ENCODE measurements around the gene RBM20.

DNA sequence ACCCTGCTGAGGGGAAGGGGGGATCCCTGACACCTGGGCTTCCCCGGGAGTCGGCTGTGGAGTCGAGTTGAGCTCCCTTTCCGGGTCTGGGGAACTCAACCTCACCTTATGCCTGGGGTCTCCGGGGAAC, 93 bp downstream of the SFR1 start:
- RRBS, result 0% methylated on average over 1 of the region's 5 CpGs
CAGE:
- cytosol, long polyA plus RNA, result no peak
- long polyA plus RNA, result no peak
- nucleus, long polyA plus RNA, result no peak

DNA sequence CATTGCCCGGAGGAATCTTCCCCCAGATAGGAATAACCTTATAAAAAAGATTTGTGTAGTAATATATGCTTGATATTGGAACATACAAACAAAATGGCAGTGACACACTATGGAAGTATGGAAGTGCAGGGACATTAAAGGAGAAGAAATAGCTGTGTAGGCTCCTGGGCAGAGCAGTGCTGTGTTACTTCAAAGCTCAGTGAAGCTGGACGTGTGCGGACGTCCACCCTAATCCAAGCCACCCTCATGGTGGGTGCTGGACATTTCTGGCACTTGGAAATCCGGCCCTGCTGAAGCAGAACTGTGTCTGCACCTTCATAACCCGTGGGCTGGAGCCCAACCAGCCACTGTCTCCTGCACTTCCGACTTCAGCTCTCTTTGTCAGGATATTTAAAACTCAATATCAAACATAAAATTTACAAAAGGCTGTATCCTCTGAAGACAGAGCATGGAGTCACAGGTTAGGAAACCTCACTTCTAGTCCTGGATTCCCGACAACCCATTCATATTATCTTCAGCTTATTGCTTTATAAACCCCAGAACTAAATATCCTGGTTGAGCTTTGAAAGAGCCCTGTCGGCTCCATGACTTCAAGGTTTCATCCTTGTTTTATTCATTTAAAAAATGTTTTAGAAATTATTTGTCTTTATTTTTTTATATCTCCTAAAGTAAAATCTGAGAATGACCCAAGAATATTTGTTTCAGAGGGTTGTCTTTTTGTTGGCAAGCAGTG, 29.2 kb downstream of the GSTO2 start:
- RRBS, result 63% methylated on average over 1 of the region's 9 CpGs
CAGE:
- cytosol, long polyA plus RNA, result no peak
- long polyA plus RNA, result no peak
- nucleus, long polyA plus RNA, result no peak

- RRBS, result no CpG with 5 or more reads among the region's 3 CpGs
CAGE:
- cytosol, long polyA plus RNA, result no peak
- long polyA plus RNA, result no peak
- nucleus, long polyA plus RNA, result no peak
Observed at GRCh38 chr10:104336013-104336476, 2.2 kb downstream of the ITPRIP start.

DNA sequence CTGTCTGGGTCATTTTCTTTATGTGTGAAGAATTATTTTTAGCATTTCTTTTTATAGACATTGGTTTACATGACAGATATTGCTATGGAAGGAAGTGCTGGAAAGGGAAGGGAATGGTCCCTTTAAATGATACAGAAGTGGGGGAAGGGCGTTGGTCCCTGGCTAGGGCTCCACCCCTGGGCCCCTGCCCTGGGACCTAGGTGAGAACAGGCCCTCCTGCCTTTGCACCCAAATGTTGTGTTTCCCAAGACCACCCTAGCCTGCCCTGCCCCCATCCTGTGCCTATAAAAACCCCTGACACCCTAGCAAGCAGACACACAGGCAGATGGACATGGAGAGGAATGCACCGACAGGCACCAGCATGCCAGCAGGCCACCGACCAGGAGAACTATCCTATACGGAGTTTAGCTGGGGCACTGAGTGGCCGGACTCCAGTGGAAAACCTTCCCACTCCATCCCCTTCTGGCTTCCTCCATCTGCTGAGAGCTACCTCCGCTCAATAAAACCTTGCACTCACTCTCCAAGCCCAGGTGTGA, 515.9 kb downstream of the SORCS1 start:
- RRBS, result no CpG with 5 or more reads among the region's 6 CpGs
CAGE:
- cytosol, long polyA plus RNA, result no peak
- long polyA plus RNA, result no peak
- nucleus, long polyA plus RNA, result no peak

GRCh38 chr10:107162922-107163515, 1.5 kb downstream of the SORCS1 start:
- RRBS, result no CpG with 5 or more reads among the region's 5 CpGs
CAGE:
- cytosol, long polyA plus RNA, result no peak
- long polyA plus RNA, result no peak
- nucleus, long polyA plus RNA, result no peak

GRCh38 chr10:107553400-107553965, 389.0 kb upstream of the SORCS1 start:
- RRBS, result no CpG with 5 or more reads among the region's 2 CpGs
CAGE:
- cytosol, long polyA plus RNA, result no peak
- long polyA plus RNA, result no peak
- nucleus, long polyA plus RNA, result no peak

DNA sequence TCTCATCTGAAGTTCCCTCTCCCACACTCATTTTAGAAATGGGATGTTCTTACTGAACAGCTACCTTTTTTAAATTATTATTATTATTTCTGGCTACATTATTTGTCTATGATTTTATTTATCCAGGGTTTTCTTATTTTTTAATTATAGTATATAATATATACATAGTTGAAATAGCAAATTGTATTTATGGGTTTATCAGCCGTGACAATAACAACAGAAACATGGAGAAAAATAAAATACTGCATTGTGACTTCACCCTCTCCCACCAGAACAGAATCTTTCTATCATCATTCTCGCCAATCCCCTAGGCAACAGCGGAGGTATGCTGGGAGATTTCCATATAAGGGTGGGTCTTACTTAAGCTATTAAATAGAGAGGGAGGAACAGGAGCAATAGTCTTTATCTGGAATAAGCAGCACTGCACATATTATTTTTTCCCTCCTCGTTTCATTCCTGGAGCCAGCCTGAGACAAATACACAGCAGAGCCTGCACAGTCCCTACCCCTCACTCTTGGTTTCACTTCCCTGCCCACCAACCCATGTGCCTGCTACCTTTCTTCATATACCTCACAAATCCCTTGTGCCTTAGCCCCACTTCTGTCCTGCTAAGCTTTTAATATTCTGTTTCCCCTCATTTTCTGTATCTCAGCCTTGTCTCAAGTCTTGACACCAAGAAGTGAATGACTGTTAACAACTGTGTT, 1214.9 kb downstream of the XPNPEP1 start:
- RRBS, result no CpG with 5 or more reads among the region's 4 CpGs
CAGE:
- cytosol, long polyA plus RNA, result no peak
- long polyA plus RNA, result no peak
- nucleus, long polyA plus RNA, result no peak

- RRBS, result no CpG with 5 or more reads among the region's 4 CpGs
CAGE:
- cytosol, long polyA plus RNA, result no peak
- long polyA plus RNA, result no peak
- nucleus, long polyA plus RNA, result no peak
Observed at GRCh38 chr10:109429997-109430532, 493.2 kb downstream of the XPNPEP1 start.

DNA sequence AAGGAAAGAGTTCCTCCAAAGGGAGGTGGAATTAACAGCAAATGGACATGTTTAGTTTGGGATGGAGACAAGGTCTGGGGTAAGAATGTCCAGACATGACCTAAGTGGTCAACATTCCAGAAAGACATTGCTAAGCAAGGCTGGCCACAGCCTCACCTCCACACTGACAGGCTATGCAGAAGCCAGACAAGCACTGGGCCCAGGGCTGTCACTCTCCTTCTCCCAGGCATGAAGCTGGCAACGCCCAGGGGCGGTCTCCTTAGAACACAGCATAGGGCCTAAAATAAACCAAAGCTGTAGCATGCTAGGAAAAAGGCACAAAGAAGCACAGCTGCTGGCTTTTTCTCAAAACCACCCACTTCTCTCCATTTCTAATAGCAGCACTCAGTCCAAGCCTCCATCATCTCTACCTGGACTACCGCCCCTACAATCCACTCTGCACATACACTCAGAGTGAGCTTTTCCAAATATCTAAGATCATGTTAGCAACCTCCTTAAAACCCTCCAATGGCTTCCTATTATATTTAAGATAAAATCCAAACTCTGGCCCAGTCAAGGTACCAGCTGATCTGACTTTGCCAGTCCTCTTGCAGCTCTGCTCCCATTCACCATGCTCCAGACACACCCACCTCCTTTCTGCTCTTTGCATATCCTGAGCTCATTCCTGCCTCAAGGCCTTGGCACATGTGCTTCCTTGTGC, 27.8 kb downstream of the XPNPEP1 start:
- RRBS, result no CpG with 5 or more reads among the region's 3 CpGs
CAGE:
- cytosol, long polyA plus RNA, result no peak
- long polyA plus RNA, result no peak
- nucleus, long polyA plus RNA, result no peak

GRCh38 chr10:109969053-109969751, 38.6 kb upstream of the ADD3 start:
- RRBS, result no CpG with 5 or more reads among the region's 12 CpGs
CAGE:
- cytosol, long polyA plus RNA, result no peak
- long polyA plus RNA, result no peak
- nucleus, long polyA plus RNA, result no peak

- RRBS, result 77% methylated on average over 6 of the region's 40 CpGs
CAGE:
- cytosol, long polyA plus RNA, result no peak
- long polyA plus RNA, result no peak
- nucleus, long polyA plus RNA, result no peak
Observed at GRCh38 chr10:110006628-110007534, 903 bp upstream of the ADD3 start.

GRCh38 chr10:110226785-110226919, 19.2 kb downstream of the MXI1 start:
- RRBS, result no CpG with 5 or more reads among the region's 11 CpGs
CAGE:
- cytosol, long polyA plus RNA, result no peak
- long polyA plus RNA, result no peak
- nucleus, long polyA plus RNA, result no peak

DNA sequence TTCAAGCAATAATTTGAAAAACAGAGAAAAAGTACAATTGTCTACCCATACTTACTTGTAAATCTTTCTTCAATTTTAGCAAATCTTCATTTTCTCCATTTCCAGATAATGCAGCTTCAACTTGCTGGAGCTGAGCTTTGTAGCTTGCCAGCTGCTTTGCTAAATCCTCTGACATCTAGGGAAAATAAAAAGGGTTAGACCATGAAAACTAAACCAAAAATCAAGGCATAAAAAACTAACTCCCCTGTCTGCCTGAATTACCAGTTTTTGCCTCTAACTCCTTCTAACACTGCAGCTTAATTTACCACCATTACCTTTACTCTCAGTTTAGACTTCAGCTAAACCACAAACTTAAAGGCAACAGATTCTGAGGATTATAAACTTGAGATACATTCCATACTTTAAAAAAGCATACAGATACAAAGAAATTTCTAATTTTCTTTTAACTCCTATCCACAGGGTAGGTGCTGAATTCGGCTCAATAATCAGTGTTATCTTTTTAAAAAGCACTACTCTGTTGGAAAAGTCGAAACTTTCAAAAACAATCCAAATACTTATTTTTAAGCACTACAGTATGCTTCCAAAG, 1.2 kb downstream of the SMNDC1 start:
- RRBS, result no CpG with 5 or more reads among the region's 2 CpGs
CAGE:
- cytosol, long polyA plus RNA, result no peak
- long polyA plus RNA, result no peak
- nucleus, long polyA plus RNA, result no peak

- RRBS, result no CpG with 5 or more reads among the region's 14 CpGs
CAGE:
- cytosol, long polyA plus RNA, result no peak
- long polyA plus RNA, result no peak
- nucleus, long polyA plus RNA, result no peak
Observed at GRCh38 chr10:110433641-110434361, 63.9 kb upstream of the DUSP5 start.

DNA sequence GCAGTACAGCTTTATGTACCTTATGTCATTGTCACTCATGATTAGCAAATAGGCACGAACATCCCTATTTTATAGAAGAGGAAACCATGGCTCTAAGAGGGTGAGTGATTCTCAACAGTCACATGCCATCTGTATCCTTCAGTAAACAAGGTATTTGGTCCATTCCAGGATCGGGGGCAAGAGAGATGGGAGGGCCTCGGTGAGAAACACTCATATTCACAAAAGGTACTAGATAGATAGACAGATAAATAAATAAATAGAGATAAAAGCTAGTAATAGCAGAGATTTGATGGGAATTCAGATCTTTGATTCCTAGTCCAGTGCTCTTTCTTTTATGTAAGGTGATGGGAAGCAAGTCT, 5.1 kb upstream of the DUSP5 start:
- RRBS, result no CpG with 5 or more reads among the region's 3 CpGs
CAGE:
- cytosol, long polyA plus RNA, result no peak
- long polyA plus RNA, result no peak
- nucleus, long polyA plus RNA, result no peak

DNA sequence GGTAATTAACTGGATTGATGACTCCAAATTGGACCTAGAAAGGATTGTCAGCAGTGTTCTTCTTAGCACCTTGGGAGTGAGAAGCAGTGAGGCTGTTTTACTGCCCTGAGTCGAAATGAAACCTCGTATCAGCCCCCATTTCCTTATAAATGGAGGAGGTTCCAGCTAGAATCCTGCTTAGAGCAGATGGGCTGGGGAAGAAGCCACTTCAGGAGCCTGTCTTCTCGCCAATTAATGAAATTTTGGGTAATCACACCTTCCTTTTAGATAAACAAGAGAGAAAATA, 4.3 kb downstream of the DUSP5 start:
- RRBS, result no CpG with 5 or more reads among the region's 3 CpGs
CAGE:
- cytosol, long polyA plus RNA, result no peak
- long polyA plus RNA, result no peak
- nucleus, long polyA plus RNA, result no peak

DNA sequence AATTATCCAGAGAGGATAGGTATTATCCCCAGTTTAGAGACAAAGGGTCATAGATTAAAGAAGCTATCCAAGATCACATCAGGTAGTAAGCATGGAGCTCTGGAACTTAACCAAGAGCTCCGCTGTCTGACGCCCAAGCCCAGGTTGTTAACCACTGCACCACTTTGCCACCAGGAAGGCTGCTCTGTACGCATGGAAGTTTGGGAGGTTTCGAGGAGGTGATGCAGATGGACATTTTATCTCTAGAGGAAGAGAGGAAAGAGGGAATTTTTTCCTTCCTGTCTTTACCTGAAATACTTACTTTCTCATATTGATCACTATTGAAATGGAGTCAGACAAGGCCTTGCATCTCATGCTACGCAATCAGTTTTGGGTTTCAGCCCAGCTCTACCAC, 7.1 kb downstream of the DUSP5 start:
- RRBS, result no CpG with 5 or more reads among the region's 5 CpGs
CAGE:
- cytosol, long polyA plus RNA, result no peak
- long polyA plus RNA, result no peak
- nucleus, long polyA plus RNA, result no peak

DNA sequence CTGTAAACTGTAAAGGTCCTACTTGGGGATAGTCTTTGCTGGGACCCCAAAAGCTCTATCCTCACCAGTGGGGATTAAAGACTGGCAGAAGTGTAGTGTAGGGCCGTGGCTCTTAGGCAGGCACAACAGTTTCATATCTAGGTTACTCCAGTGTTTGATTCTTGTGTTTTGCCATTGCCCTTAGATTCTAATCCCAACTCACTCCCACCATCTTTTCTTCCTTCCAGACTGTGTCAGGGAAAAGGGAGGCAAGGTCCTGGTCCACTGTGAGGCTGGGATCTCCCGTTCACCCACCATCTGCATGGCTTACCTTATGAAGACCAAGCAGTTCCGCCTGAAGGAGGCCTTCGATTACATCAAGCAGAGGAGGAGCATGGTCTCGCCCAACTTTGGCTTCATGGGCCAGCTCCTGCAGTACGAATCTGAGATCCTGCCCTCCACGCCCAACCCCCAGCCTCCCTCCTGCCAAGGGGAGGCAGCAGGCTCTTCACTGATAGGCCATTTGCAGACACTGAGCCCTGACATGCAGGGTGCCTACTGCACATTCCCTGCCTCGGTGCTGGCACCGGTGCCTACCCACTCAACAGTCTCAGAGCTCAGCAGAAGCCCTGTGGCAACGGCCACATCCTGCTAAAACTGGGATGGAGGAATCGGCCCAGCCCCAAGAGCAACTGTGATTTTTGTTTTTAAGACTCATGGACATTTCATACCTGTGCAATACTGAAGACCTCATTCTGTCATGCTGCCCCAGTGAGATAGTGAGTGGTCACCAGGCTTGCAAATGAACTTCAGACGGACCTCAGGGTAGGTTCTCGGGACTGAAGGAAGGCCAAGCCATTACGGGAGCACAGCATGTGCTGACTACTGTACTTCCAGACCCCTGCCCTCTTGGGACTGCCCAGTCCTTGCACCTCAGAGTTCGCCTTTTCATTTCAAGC, 12.4 kb downstream of the DUSP5 start:
- RRBS, result no CpG with 5 or more reads among the region's 15 CpGs
CAGE:
- cytosol, long polyA plus RNA, result no peak
- long polyA plus RNA, result no peak
- nucleus, long polyA plus RNA, result no peak

DNA sequence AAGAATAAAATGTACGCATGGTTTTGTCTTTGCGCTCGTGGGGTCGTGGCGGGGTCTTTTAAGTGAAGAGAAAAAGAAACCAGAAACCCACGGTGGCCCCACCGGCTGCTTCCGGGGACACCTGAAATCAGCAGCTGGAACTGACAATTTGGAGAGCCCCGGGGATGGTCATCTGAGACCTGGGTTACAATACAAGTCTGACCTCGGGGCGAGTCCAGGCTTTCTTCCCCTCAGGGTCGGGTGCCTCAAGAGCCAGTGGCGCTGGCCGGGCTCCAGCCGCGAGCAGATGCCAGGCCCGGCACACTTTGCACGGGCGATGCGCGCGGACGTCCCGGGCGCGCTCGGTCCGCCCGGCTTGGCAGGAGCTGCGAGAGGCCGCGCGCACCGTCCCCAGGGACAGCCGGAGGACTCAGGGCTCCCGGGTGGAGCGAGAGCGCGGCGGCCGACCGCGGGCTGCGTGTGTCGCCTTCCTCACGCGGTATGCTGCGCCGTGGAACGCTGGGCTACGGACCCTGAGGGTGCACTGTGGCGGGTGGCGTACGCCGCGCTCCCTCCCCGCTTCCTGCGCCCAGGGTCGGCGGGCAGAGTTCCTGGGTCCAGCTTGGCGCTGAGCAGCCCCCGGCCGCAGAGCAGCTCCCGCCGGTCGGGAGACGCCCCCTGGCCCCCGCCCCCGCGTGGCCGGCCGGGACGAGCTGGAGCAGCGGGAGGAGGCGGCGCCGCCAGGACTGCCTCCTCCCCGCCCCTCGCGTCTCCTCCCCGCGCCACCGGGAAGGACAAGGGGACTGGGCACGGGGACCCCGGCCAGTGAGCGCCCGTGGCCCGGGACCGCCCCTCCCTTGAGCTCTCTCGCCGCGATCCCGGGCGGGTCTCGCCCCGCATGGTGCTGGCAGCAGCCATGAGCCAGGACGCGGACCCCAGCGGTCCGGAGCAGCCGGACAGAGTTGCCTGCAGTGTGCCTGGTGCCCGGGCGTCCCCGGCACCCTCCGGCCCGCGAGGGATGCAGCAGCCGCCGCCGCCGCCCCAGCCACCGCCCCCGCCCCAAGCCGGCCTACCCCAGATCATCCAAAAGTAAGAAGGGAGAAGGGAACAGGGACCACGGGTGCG, at the start of gene RBM20:
Gene RBM20, plus strand, starts transcription at position 759 of the 1,104 bp plus-strand sequence.
- RRBS, result 2% methylated on average over 47 of the region's 116 CpGs
CAGE:
- cytosol, long polyA plus RNA, result no peak
- long polyA plus RNA, result no peak
- nucleus, long polyA plus RNA, result no peak

GRCh38 chr10:110724106-110724749, 80.1 kb downstream of the RBM20 start:
- RRBS, result no CpG with 5 or more reads among the region's 6 CpGs
CAGE:
- cytosol, long polyA plus RNA, result no peak
- long polyA plus RNA, result no peak
- nucleus, long polyA plus RNA, result no peak

All from SK-N-SH (cell line).